ENCODE measurements around the gene UNKL.

DNA sequence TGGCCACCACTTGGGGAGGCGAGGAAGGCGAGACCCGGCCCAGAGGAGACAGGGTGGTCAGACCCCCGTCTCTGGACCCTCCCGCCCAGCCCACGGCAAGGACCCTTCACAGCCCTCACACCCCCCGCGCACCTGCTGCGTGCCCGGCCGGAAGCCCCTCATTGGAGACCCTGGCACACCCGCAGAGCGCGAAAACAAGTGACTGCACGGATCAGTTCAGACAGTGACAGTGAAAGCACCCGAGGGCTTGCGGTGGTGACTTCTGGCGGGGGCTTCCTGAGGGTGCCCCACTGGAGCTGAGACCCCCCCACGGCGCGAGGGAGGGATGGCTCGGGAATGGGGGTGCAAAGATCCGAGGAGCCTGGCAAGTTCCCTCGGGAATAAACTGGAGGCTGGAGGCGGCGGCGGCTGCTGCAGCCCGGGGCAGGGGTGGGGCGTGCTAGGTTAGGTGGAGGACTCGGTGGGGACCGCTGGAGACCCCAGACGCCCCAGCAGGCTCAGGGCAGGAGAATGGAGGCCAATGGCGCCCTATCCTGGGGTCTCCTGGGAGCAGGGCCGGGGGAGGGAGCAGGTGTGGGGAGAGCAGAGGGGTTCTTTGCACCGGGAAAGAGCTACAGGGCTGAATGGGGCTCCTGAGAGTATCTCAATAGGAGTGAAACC lies 740 bp upstream of the FBXL16 start:
- PRO-cap, 2 experiments, result no peak in any of the 2 experiments

- PRO-cap, 2 experiments, result no peak in any of the 2 experiments
Observed at GRCh38 chr16:715293-715658, 358 bp downstream of the METRN start.

GRCh38 chr16:737190-737551 lies 3.6 kb downstream of the CIAO3 start:
- PRO-cap, 2 experiments, result no peak in any of the 2 experiments

DNA sequence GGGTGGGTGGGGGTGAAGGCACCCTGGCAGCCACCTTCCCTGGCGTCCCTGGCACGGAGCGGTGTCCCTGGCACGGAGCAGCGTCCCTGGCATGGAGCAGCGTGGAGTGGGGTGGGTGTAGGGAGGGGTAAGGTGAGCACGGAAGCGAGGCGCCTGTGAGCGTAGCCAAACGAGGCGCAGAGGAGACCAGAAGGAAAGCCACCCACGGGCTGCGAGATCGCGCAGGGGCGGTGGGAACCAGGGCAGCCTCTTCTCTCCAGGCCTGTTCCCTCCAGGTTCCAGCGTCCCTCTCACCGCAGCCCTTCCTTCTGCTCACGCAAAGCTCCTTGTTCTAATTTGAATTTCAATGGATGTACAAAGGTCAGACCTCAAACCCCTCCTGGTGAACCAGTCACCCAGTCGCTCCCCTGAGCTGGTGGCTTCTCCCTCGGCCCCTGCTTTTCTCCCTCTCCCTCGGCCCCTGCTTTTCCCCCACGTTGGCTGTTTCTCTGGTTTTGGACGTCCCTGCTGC lies 8.7 kb upstream of the MSLN start:
- PRO-cap, 2 experiments, result no peak in any of the 2 experiments

DNA sequence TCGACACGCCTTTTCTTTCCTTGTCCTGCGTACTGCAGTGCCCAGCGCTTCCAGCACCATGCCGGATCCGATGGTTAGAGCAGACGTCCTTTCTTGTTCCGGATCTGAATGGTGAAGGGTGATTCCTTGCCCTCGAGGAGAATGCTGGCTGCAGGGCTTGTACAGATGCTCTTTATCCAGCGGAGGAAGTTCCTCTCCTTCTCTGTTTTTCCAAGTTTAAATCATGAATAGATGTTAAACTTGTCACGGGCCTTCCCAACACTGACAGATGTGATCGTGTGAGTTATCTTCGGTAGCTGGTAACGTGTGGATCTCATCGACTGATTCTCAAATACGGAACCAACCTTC lies 61.2 kb upstream of the GNG13 start:
- PRO-cap, 2 experiments, result no peak in any of the 2 experiments

GRCh38 chr16:988663-989209 lies 7.2 kb downstream of the SOX8 start:
- PRO-cap, 2 experiments, result no peak in any of the 2 experiments

DNA sequence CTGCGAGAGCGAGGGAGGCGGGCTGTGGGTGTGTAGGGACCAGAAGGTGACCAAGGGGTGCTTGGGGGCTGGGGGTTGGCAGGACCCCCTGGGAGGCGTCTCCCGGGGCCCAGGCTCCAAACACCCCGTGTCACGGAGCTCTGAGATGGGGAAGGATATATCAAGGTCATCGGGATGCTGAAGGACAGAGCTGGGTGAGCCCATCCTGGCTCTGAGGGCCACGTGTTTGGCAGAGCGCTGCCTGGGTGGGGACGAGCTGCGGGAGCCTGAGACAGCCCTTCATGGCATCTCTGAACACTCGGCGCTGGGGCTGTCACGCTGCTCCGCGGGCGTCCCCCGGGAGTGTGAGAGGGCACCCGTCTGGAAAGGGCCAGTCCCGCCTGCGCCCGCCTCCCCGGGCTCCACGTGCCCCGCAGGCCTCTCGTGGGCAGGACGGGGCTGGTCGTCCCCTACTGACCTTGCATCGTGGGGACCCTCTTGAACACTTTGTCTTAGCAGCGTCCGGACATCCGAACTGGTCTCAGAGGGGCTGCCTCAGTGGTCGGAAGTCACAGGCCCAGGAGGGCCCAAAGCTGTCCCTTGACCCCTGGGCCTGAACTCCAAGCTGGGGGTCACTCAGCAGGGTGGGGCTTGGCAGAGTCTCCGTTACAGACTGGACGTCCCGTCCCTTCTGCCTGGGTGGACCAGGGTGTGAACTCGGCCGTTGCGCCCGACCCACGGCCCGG lies 4.4 kb downstream of the CACNA1H start:
- PRO-cap, 2 experiments, result no peak in any of the 2 experiments

DNA sequence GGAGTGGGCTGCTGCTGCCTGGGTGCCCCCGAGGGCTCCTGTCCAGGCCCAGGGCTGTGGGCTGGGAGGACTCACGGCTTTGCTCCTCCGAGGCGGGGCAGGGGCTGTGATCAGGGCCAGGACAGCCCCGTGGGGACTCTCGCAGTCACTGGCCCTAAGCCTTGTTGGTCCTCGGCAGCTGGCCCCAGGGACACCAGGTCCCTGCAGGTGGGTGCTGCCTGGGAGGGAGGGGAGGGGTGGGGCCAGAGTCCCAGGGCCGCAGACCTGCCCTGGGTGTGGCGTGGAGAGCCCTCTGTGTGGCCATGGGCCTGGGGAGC lies 19.8 kb downstream of the CACNA1H start:
- PRO-cap, 2 experiments, result no peak in any of the 2 experiments

GRCh38 chr16:1183072-1183676 lies 30.3 kb downstream of the CACNA1H start:
- PRO-cap, 2 experiments, result no peak in any of the 2 experiments

GRCh38 chr16:1289132-1289747 lies 20.2 kb upstream of the UBE2I start:
- PRO-cap, 2 experiments, result no peak in any of the 2 experiments

GRCh38 chr16:1291232-1291948 lies 18.0 kb upstream of the UBE2I start:
- PRO-cap, 2 experiments, result no peak in any of the 2 experiments

DNA sequence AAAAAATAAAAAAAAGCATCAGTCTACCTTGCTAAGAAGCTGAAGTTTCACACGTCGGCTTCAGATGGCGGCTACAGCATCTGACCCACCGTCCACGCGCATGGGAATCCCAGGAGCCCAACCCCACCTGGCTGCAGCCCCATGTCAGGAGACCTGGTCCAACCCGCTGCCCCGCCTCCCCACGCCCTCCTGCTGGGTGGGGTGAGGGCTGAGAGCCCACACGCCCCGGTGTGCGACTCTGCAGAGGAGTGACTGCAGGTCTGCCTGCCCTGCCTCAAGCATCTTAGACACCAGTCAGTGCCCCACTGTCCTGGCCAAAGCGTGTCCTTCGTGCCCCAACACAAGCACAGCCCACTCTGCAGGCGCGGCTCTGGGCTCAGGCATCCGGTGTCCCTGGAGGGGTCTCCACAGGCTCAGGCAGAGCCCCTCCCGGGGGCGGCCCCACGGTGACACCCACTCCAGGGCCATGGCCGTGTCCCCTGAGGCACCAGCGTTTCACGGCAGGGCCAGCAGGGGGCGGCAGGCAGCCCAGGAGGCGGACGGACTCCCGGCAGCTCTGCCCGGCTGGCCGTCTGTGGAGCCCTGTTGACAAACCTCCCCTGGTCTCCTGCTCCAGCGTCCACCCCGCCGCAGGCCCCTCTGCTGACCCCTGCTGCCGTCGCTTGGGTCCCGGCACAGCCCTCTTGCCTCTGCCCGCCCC lies 8.7 kb upstream of the UBE2I start:
- PRO-cap, 2 experiments, result no peak in any of the 2 experiments

DNA sequence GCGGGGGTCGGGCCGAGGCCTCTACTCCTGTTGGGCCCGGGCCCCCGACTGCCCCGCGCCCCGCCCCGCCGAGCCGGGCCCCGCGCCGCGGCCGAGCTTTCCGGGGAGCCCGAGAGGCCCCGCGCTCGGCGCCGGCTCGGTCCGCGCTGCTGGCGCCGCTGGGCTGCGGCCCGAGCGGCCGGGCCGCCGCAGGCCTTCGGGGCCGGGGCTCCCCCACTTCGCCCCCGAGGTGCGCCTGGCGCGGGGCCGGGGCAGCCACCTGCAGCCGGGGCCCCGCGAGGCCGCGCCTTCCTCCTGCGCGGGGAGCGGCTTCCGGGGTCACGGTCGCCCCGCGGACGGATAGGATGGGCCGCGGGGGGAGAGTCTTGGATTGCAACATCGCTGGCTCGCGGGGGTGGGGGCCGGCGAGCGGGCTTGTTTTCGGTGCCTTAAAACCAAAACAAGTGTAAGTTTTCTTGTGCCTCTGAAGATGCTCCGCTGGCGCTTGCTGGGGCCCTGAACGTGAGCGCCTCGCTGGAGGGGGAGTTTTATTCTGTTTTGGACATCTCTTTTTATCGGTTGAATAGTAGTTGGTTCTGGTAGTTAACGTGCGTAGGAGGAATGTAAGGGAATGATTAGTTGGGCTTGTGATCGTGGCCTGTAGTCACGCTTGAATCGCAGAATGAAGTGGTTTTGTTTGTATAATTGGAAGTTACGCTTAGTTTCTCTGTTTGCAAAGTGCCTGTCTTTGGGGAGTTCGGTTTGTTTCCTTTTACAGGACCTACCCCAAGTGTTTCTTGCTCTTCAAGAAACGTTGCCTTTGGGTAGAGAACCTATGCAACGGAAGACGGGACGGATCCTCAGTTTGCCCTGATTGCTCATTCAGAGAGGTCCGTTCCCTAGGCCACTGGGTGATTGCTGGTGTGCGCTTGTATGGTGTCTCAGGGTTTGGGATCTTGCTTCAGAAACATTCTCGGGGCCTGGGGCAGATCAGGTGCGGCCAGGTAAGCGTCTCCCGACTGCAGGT lies 676 bp downstream of the UBE2I start:
- PRO-cap, 2 experiments, result peak in 1 of 2 experiments; most common minus-strand start position 281 of the sequence (in 1)

- PRO-cap, 2 experiments, result peak in 2 of 2 experiments; most common plus-strand start chr16:1414899 (in 1); most common minus-strand start chr16:1414694 (in 2)
Observed at GRCh38 chr16:1414308-1415383, at the start of gene UNKL. UNKL (minus strand) TSS chr16:1414704.

GRCh38 chr16:1533853-1534959 lies 740 bp downstream of the TMEM204 start:
- PRO-cap, 2 experiments, result no peak in any of the 2 experiments

GRCh38 chr16:1678368-1679214 lies 512 bp downstream of the JPT2 start:
- PRO-cap, 2 experiments, result no peak in any of the 2 experiments

- PRO-cap, 2 experiments, result no peak in any of the 2 experiments
Observed at GRCh38 chr16:1752378-1753181, 18.8 kb downstream of the NME3 start.

DNA sequence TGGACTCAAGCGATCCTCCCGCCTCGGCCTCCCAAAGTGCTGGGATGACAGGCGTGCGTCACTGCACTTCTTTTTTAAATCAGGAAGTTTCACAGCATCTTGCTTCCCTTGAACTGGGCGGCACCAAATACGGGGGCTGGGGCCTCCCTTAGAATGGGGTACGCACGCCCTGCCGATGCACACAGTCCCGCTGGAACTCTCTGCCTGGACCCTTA lies 917 bp downstream of the HAGH start:
- PRO-cap, 2 experiments, result no peak in any of the 2 experiments

- PRO-cap, 2 experiments, result no peak in any of the 2 experiments
Observed at GRCh38 chr16:1904567-1905106, 13.6 kb downstream of the HS3ST6 start.

DNA sequence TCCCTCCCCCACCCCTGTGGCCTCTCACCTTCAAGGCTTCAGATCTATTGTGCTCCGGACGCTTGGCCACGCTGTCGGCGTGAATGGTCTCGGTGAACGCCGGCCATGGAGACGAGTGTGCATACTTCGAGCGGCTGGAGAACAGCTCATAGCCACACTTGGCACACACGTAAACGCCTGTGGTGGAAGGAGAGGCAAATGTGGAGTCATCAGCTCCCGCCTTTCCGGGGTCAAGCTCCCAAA lies 1.8 kb downstream of the MSRB1 start:
- PRO-cap, 2 experiments, result no peak in any of the 2 experiments

All from Colon Carcinoma Metastatic in the Lung (tissue), 2 donors.